OVCAR3 (cell line): ENCODE data around the gene MZF1.

DNA sequence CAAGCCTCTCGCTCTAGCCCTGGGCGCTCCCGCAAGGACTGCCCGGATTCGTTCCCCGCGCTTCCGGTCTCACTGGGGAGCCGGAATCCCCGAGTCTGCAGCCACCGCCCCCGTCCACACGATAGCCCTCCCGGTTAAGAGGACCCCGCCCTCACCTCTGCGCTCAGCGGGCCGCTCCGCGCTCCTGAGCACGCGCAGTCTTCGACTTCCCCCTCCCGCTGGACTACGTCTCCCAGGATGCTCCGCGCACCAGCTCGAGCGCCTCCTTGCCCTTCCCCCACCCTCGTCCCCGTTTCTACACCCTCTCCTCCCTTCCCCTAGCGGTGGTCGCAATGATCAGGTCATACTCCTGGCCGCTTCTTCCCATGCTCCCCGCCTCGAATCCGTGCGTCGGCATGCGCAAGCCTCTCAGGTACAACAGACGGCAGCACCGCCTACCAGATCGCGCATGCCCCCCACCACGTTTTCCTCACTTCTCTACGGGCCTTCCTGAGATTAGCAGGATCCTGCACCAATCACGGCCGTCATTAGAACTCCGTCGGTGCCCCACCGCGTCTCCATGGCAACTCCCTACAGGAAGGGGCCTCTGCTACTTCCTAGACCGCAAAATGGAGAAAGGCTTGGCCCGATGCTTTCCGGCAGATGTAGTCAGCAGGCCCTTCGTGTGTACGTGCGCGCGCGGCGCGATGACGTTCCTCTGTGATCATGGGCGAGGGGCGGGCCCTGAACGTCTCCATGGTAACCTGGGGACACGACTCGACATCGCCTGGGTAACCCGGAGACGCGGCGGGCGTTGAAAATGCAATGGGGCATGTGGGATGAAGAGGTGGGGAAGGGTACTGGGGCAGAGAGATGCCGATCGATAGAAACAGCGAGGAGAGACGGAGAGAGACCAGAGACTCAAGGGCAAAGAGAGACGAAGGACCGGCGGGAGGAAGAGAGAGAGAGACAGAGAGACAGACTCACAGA is at the start of gene MZF1:
Gene MZF1 (minus strand): TSS at position 436 of the 969 bp plus-strand sequence.
- RRBS, result 7% methylated on average over 18 of the region's 82 CpGs